Measurements from ENCODE around the gene HEG1.

- PRO-cap, result bidirectional peak, plus-strand start at chr3:125056252, minus-strand start at chr3:125055997
Measured at GRCh38 chr3:125055943-125056520, at the start of gene HEG1. TSS of gene HEG1 (minus strand) at chr3:125055997.

GRCh38 chr3:125155782-125156393 is 56.7 kb downstream of the SLC12A8 start:
- PRO-cap, result no peak

DNA sequence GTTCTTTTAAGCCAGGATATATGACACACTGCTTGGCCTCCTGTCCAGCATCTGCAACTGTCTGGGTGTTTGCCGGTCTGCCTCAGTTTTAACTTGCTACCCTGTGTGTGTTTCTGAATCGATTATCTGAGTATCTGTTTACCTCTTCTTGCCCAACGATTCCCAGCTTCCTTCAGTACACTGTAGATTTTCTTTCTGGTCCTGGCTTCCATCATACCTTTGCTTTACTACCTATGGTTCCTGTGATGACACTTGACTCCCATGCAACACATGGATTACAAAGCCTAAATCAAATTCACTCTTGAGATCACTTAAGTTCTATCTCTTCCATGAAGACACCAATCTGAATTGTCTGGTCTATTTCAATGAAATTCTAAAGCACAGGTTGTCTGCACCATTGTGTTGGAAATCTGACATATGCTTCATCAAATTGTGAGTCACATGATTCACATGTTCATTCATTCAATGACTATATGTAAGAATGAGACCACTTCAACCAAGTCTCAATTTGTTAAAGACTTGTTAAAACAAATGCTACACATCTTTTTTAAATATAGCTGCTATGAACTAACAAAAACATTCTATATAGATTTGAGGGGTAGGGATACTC is 59.4 kb upstream of the SLC12A8 start:
- PRO-cap, result no peak

- PRO-cap, result no peak
Measured at GRCh38 chr3:125547348-125547782, 27.4 kb upstream of the SNX4 start.

- PRO-cap, result no peak
Measured at GRCh38 chr3:125594047-125594552, 1.2 kb downstream of the OSBPL11 start.

- PRO-cap, result no peak
Measured at GRCh38 chr3:125632997-125633604, 37.8 kb upstream of the OSBPL11 start.

DNA sequence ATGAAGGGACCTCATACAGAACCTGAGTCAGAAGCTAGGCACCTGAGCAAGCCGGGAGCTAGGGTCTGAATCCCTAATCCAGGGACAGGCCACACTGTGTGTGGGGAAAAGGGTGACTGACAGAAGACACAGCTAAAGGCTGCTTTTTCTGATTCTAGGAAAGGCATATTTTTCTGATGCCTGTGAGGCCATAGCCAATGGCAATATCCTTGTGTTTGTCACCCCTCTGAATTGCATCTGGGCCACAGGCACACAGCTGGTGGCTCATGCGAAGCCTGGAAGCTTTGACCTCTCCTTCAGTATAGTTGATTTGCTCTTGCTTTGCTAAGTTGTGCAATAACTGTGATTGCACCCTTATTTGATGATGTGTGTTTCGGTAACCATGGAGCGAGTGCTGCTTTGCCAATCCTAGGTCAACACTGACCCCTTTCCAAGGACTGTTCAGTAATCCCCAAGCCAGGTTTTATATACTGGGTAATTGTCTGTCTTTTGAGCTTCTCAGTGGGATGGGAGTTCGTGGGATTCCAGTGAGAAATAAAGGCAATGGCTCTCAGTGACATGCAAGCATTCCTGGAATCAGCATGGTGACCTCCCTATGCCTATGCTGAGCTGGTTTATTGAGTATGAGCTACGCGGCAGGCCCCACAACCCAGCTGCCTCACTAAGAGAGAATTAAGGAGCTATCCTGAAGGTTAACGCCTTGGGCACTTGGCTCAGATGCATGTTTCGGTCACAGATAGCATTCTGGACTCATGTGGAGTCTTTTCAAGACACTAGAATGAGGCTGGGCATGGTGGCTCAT is 49.1 kb upstream of the OSBPL11 start:
- PRO-cap, result no peak

- PRO-cap, result no peak
Measured at GRCh38 chr3:125833816-125834407, 135.1 kb upstream of the ROPN1B start.

- PRO-cap, result no peak
Measured at GRCh38 chr3:125865844-125866513, 103.0 kb upstream of the ROPN1B start.

- PRO-cap, result no peak
Measured at GRCh38 chr3:126081521-126081865, 2.4 kb downstream of the SLC41A3 start.

GRCh38 chr3:126167440-126168084 is 12.8 kb downstream of the ALDH1L1 start:
- PRO-cap, result no peak

DNA sequence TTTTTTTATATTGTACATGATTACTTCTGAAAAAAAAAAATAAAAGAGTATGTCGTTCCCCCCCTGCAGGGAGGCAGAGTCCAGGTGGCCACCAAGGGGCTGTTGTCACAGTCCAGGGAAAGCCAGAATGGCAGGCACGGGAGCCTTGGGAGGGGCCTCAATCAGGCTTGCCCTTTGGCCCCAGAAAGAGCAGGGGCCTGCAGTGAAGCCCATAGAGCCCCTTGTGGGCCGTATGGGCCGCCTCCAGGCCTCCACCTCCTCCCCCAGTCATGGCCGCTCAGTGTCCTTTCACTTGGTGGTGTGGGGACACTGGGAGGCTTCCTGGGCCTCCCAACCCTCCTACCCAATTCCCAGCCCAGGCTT is 1.5 kb downstream of the ALDH1L1 start:
- PRO-cap, result no peak

GRCh38 chr3:126260867-126261393 is 80.5 kb upstream of the ALDH1L1 start:
- PRO-cap, result no peak

- PRO-cap, result no peak
Measured at GRCh38 chr3:126269316-126269839, 87.8 kb downstream of the KLF15 start.

- PRO-cap, result no peak
Measured at GRCh38 chr3:126353125-126353572, 4.1 kb downstream of the KLF15 start.

- PRO-cap, result unidirectional peak, minus-strand start at chr3:126413854
Measured at GRCh38 chr3:126413563-126414061, 18.9 kb downstream of the CFAP100 start.

DNA sequence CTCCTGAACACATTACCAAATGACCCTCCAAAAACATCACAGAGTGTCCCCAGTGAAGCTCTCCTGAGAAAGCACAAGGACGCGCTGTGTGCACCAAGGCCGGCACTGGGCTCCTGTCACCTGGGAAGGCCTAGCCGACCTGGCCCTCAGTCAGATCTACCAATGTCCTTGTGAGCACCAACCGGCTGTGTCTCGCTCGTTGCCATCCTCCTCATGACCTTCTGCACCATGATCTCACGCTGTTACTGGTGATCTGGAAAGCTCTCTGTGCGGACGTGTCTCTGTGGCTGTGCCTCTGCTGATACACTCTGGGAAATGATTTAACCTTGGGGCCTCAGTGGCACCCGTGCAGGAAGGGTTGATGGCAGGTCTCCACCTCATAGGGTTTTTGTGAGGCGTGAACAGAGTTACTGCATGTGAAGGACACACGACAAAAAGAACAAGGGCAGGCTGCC is 24.2 kb downstream of the ZXDC start:
- PRO-cap, result no peak

- PRO-cap, result no peak
Measured at GRCh38 chr3:126462166-126462569, 13.5 kb downstream of the ZXDC start.

DNA sequence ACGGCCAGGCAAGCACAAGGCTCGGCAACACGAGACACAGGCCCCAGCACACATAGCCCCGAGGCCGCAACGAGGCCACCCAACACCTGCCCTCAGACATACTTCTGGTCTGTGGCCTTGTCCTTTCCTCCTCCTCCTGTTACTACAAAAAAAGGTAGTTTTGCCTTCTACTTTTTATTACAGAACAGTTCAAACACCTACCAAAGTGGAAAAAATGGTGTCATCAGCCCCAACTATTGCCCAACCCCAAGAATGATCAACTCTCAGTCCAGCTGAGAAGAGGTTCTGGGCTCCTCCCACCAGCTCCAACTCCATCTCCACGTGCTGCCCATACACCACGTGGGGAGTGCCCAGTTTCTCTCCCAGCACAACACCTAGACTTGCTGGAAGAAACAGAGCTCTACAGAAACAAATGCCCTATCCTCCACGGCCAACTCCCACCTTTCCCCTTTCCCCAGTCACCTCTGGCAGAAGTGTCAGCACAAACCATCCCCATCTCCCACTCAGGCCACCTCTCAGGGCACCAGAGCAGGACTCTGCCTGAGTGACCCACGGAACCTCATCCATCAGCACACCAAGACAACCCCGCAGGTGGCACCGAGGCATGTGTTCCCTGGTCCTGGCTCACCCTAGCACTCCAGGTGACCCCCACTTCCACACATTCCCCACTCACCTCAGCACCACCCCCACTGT is 7.4 kb downstream of the ZXDC start:
- PRO-cap, result no peak

DNA sequence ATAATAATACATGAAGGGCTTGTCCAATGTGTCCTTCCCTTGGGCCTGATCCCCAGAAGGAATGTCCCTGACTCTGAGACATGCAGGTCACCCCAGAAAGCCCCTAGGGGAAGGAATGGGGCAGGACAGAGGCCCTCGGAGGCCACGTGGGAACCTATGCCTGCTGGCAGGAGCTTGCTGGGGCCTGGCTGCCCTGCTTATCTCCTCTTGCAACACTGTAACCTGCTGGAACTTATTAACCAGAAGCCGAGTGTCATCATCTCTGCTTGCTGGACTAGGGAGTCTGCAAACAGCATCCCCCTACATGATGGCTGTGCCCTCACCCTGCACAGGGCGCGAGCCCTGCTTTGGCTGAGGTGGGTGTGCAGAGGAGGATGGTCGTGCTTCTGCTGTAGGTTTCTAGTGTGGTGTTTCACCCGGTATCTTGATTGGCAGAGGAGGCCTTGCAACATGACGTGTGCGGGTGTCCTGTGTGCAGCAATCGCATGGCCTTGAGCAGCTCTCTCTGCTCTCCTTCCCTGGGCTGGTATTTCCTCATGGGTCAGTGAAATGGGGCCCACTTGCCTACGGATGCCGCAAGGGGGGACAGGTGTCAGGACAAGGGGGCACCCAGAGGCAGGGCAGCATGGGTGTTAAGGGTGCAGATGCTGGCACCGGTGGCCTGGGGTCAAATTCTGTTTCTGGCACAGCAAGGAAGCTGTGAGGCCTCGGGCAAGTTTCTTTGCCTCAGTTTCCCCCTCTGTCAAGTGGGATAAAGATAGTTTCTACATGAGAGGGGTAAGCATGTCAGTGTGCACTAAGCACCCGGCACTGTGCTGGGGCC is 5.1 kb downstream of the CHST13 start:
- PRO-cap, result no peak

Data from ileum (tissue), 1 donor.